BE2C (cell line): ENCODE measurements around the genes ITPK1 and CCDC197.

- RRBS, result 27% methylated on average over 3 of the region's 20 CpGs
Observed at GRCh38 chr14:92490142-92490907, 23.3 kb upstream of the RIN3 start.

DNA sequence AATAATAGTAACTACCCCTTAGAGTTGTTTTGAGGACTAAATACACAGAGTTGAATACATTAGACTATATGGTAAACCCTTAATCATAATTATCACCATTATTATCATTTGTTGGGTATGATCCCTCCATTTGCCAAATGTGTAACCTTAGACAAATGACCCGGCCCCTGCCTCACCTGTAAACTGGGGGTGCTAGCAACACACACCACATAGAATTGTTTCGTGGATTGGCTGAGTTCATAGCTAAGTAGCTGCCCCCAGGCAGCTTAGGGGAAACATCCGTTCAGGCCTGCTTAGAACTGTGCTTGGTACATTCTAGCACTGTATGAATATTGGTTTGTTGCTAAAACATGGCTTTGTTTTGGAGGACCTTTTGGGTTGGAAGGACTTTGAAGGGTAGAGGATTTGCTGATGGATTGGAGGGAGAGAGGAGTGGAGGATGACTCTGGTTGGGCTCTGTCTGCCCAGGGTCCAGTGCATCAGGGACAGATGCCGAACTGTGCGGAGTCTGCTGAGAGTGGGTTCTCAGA lies 2.0 kb downstream of the RIN3 start:
- RRBS, result no CpG with 5 or more reads among the region's 5 CpGs

DNA sequence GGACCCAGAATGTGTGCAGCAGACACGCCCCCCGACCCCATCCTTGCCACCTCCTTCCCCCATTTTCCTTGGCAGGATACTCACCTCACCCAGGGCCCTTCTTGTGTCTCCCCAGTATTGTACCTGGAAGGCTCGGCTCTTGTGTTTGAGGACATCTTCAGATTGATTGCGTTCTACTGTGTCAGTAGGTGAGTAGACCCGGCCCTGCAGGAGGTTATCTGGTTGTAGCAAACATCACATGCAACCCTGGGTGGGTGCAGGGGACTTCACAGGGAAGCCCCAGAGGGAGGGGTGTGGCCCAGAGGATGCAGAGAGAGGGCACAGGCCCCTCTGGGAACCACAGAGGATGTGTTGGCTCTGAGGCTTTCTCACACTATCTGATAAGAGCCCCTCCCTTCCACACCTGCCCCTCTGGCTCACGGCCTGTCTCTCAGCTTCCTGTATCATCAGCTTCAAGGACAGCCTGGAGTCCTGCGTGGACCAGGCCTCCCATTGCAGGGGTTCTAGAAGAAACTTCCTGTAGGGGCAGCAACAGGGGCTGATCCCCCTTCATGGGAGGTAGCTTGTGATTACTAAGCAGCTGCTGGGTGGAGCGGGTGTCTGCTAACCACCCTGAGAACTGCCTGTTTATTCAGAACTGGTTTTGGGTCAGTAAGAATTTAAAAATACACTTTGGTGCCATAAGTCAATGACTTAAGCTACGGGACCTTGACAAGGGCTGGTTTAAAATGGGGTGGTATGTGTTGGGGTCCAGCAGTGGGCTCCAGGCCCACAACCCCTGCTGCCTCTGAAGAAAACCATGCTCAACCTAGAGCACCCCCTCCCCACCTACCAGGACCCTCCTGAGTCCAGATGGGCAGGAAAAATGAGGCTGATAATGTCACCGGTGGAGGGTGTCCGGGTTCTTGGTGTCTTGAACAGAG lies 102.0 kb downstream of the RIN3 start:
- RRBS, result no CpG with 5 or more reads among the region's 11 CpGs

- RRBS, result no CpG with 5 or more reads among the region's 21 CpGs
Observed at GRCh38 chr14:92651146-92651837, 97.1 kb downstream of the LGMN start.

- RRBS, result 78% methylated on average over 4 of the region's 16 CpGs
Observed at GRCh38 chr14:92694315-92695072, 53.9 kb downstream of the LGMN start.

DNA sequence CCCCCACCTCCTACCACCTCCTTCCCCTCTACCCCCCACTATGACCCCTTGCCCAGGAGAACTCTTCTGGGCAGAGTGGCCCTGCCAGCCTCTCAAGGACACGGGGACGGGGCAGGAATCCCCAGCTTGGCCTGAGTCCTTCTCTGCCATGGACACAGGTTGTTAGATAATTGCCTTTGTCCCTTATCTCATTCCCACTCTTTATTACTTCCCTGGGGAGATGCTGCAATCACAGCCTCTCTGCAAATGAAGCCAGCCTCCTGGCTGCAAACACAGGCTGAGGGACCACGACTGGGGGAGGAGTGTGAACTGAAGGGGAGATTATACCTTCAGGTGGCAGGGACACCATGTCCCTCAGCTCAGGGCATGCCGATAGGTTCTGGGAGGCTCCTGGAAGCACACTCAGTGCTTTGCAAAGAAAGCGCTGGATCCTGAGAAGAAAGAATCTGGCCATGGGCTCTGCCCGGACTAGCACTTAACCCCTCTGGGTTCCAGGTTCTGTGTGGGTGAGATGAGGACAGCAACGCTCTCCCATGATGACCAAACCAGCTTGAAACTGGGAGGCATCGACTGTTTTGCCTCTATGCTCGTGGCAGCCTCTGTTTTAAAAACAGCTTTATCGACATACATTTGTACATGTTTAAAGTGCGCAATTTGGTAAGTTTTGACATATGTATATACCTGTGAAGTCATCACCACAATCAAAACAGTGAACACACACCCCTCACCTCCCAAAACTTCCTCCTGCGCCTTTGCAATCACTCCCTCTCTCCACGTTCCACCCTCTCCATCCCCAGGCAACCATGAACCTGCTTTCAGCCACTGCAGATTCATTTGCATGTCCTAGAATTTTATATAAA lies 16.0 kb upstream of the CHGA start:
- RRBS, result no CpG with 5 or more reads among the region's 13 CpGs

DNA sequence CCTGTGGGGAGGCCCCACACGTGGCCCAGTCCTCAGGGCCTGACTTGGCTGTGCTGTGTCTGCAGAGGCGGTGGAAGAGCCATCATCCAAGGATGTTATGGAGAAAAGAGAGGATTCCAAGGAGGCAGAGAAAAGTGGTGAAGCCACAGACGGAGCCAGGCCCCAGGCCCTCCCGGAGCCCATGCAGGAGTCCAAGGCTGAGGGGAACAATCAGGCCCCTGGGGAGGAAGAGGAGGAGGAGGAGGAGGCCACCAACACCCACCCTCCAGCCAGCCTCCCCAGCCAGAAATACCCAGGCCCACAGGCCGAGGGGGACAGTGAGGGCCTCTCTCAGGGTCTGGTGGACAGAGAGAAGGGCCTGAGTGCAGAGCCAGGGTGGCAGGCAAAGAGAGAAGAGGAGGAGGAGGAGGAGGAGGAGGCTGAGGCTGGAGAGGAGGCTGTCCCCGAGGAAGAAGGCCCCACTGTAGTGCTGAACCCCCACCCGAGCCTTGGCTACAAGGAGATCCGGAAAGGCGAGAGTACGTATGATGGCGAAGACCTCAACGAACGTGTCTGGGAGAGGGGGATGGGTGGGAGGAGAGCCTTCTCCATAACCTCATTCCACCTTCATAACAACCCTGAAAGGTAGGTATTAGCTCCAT lies 8.4 kb downstream of the CHGA start:
- RRBS, result no CpG with 5 or more reads among the region's 13 CpGs

DNA sequence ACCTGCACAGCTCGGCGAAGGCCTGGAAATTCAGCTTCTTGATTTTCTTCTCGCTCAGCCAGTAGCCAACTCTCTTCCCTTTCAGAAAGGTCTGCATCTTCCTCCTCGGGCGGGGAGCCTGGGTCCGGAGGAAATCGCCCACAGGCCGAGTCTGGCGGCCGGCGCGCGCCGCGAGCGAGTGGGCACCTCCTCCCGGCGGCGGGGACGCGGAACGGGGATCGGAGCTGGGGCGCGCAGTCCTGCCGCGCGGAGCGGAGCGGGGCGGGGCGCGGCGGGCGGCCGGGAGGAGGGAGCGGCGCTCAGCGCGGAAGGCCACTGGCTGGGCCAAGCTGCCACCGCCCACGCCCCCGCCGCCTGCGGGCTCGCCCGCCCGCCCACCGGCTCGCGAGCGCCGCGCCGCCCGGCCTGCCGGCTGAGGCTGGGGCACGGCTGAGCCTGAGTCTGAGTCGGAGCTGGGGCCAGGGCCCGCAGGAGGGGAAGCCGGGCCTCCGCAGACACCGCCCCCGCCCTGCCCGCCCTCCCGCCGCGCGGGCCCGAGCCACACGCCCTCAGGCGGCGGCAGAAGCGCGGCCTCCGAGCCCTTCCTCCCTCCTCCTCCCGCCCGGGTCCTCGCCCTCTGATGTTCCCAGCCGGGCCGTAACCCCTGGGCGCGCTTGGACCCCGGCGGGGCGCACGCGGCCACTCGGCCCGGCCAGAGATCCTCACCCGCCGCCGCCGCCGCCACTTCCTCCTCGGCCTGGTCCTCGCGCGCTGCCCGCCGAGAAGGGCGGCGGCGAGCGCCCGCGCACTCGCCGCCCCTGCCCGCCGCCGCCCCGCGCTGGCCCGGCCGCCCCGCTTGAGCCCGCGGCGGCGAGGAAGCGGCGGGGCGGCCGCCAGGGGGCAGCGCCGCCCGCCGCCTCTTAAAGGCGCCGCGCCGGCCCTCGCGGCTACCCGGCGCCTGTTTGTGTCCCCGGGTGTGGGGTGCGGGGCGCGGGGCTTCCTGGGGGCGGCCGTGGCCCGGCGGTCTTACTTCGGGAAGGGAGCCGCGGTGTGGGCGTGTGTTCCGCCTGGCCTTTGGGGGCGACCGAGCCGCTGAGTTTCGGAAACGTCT lies at the start of gene ITPK1:
TSS of gene ITPK1 (minus strand) at position 859 of the 1,090 bp plus-strand sequence.
- RRBS, result 1% methylated on average over 54 of the region's 155 CpGs

DNA sequence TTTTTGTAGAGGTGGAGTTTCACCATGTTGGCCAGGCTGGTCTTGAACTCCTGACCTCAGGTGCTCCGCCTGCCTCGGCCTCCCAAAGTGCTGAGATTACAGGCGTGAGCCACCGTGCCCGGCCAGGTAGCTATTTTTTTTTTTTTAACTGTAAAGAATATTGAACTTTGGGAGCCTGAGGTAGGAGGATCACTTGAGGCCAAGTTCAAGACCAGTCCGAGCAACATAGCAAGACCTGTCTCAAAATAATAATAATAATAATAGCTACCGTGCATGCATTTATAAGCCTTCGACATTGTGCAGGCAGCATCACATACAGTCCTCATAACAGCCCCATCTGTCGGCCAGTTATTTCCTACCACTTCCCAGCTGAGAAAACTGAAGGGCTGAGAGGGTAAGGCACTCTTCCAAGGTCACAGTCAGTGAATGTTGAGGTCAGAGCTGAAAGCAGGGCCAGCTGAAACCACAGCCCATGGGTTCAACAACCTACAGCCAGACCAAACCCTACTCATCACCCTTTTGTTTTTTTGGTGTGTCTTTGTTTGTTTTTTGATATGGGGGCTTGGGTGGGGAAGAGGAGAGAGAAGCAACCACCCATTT lies 16.7 kb upstream of the ITPK1 start:
- RRBS, result no CpG with 5 or more reads among the region's 9 CpGs

- RRBS, result no CpG with 5 or more reads among the region's 6 CpGs
Observed at GRCh38 chr14:93186537-93186924, 1.4 kb downstream of the LYSET start.

DNA sequence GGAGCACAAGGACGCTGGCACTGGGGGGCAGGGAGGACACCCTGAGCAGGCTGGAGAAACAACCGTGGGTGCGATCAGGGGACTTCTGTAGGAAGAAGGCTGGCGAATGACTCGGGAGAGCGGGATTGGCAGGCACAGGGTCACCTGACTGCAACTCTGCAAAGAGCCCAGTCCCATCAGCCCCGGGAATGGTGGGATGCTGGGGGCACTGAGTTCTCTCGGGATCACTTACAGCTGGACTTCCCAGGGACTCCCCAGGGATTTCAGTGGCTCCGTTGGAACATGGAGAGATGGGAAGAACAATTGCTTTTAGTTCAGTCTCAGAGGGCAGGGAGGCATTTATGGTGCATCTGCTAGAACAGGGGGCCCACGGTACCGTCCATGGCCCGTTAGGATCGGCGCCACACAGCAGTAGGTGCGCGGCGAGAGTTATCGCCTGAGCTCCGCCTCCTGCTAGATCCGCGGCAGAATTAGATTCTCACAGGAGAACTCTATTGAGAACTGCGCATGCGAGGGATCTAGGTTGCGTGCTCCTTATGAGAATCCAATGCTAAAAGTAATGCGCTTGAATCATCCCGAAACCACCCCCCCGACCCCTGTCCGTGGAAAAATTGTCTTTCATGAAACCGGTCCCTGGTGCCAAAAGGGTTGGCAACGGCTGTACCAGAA lies 24.4 kb downstream of the UBR7 start:
- RRBS, result no CpG with 5 or more reads among the region's 30 CpGs

GRCh38 chr14:93241116-93241691 lies 34.1 kb downstream of the UBR7 start:
- RRBS, result no CpG with 5 or more reads among the region's 12 CpGs

DNA sequence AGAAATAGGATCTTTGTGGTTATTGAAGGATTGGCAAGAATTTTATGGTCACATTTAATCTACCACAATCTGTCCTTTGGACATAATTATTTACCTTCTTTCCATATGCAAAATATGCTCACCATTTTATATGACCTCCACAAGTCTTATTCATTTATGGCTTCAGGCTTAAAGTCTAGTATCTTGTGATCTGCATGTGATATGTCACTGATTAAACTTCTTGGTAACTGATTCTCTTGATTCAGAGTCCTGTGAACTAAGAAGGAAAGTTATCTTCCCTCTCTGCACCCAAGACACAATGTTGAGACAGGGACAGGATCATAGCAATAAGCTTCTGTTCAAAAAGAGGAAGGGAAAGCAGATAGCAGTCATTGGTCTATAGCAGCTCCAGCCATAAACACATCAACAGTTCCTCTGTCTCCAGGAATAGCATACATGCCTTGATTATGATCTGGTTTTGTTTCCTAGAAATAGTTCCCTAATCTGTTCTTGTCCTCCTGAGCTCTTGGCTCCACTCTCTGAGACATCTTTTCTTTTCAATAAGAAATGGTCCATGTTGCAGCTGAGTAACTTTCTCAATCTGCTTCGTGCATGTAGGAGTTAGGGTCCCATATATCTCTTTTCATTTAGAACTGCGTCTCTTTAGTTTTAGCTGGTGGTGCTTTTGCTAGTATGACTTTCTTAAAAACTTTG lies 103.2 kb downstream of the UNC79 start:
- RRBS, result no CpG with 5 or more reads among the region's 2 CpGs

- RRBS, result 51% methylated on average over 2 of the region's 15 CpGs
Observed at GRCh38 chr14:93956625-93957434, 19.5 kb downstream of the ASB2 start.

GRCh38 chr14:93986745-93987360 lies 10.2 kb upstream of the CCDC197 start:
- RRBS, result no CpG with 5 or more reads among the region's 12 CpGs

DNA sequence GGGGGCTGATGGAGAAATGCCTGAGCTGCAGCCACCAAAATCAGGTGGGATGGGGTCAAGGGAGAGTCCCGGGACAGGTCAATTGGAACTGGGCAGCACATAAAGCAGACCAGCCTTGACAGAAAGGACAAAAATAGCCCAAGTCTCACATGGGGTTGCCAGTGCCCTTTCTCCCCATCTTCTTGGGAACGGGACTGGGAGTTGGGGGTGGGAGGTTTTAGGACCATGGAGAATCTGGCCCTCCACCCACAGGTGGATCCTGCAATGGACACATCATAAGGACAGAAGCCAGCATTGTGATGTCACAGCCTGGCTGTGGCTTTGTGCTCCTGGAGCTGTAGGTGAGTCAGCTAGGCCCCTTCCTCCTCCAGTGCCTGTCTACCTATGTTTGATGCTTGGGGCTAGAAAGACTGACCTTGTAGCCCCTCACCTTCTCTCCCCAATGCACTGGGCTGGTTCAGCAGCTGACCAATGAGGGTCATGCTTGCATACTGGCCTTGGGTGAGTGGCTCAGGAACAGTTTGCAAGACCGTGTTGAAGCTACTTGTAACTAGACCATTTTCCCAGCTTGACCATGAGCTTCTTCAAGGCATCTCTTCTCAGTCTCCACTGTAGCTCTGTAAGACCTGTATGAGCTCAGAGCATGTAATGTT lies at the start of gene CCDC197:
TSS of gene CCDC197 (plus strand) at position 349 of the 653 bp plus-strand sequence.
- RRBS, result no CpG with 5 or more reads among the region's 3 CpGs

GRCh38 chr14:94041438-94041795 lies 15.3 kb downstream of the OTUB2 start:
- RRBS, result no CpG with 5 or more reads among the region's 7 CpGs

- RRBS, result no CpG with 5 or more reads among the region's 1 CpG
Observed at GRCh38 chr14:94054308-94054591, 26.8 kb downstream of the DDX24 start.

- RRBS, result no CpG with 5 or more reads among the region's 2 CpGs
Observed at GRCh38 chr14:94078270-94078712, 2.7 kb downstream of the DDX24 start.